SK-N-MC (cell line): ENCODE data around the genes FAM236A, PABPC1L2B, NEXMIF, ATP7A, PGK1 and TBX22.

- RRBS: no CpG with 5 or more reads among the region's 3 CpGs
Measured at GRCh38 chrX:72376707-72377441, 71.2 kb upstream of the CITED1 start.

- RRBS: no CpG with 5 or more reads among the region's 2 CpGs
Measured at GRCh38 chrX:72400101-72400891, 94.6 kb upstream of the CITED1 start.

GRCh38 chrX:72938151-72938513 lies at the start of gene FAM236A:
TSS of gene FAM236A (plus strand) at chrX:72938206.
- RRBS: no CpG with 5 or more reads among the region's 9 CpGs

GRCh38 chrX:73002712-73003165 lies at the start of gene PABPC1L2B:
TSS of gene PABPC1L2B (plus strand) at chrX:73002939.
- RRBS: no CpG with 5 or more reads among the region's 48 CpGs

- RRBS: no CpG with 5 or more reads among the region's 5 CpGs
Measured at GRCh38 chrX:74004008-74004926, 299.7 kb upstream of the ZCCHC13 start.

- RRBS: no CpG with 5 or more reads among the region's 11 CpGs
Measured at GRCh38 chrX:74076056-74077228, 227.5 kb upstream of the ZCCHC13 start.

- RRBS: 62% methylated on average over 4 of the region's 15 CpGs
Measured at GRCh38 chrX:74249522-74250801, 54.0 kb upstream of the ZCCHC13 start.

GRCh38 chrX:74281304-74281951 lies 22.6 kb upstream of the ZCCHC13 start:
- RRBS: no CpG with 5 or more reads among the region's 1 CpG

GRCh38 chrX:74743244-74744085 lies 129.0 kb upstream of the RLIM start:
- RRBS: no CpG with 5 or more reads among the region's 8 CpGs

GRCh38 chrX:74877393-74878248 lies 47.6 kb downstream of the NEXMIF start:
- RRBS: no CpG with 5 or more reads among the region's 19 CpGs

DNA sequence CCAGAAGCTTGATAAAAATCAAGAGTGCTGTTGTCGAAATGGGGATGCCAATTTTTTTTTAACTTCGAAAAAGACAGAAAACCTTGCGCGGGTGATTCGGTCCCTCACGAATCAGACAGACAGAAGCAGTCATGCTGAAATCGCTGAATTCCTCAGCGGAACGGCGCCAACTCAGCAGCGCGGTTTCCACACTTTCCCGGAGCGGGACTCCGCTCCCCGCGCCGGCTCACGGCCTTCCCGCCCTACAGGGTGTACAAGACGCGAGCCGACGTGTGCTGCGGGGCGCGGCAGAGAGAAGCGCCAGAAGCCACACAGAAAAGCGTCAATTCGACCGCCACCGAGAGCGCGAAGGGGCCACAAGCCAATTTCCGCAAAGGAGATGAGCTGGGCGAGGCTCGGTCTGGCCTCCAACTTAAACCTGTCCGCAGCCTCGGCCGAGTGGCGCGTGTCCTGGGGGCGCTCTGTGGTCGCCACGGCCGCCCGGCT lies 1.3 kb downstream of the NEXMIF start:
- RRBS: no CpG with 5 or more reads among the region's 47 CpGs

- RRBS: 55% methylated on average over 6 of the region's 53 CpGs
Measured at GRCh38 chrX:74925181-74926245, at the start of gene NEXMIF. TSS of gene NEXMIF (minus strand) at chrX:74925452.

- RRBS: no CpG with 5 or more reads among the region's 14 CpGs
Measured at GRCh38 chrX:75740682-75741407, 44.2 kb downstream of the MAGEE2 start.

GRCh38 chrX:76177541-76177877 lies 4.6 kb downstream of the PBDC1 start:
- RRBS: no CpG with 5 or more reads among the region's 2 CpGs

DNA sequence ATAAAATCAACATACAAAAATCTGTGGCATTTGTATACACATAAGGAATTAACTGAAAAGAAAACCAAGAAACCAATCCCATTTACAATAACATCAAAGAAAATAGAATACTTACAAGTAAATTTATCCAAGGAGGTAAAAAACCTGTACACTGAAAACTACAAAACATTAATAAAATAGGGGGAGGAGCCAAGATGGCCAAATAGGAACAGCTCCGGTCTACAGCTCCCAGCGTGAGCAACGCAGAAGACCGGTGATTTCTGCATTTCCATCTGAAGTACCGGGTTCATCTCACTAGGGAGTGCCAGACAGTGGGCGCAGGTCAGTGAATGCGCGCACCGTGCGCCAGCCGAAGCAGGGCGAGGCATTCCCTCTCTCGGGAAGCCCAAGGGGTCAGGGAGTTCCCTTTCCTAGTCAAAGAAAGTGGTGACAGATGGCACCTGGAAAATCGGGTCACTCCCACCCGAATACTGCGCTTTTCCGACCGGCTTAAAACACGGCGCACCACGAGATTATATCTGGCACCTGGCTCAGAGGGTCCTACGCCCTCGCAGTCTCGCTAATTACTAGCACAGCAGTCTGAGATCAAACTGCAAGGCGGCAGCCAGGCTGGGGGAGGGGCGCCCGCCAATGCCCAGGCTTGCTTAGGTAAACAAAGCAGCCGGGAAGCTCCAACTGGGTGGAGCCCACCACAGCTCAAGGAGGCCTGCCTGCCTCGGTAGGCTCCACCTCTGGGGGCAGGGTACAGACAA lies 401.0 kb upstream of the FGF16 start:
- RRBS: no CpG with 5 or more reads among the region's 29 CpGs

GRCh38 chrX:77910284-77911155 lies at the start of gene ATP7A:
TSS of gene ATP7A (plus strand) at chrX:77910693.
- RRBS: 26% methylated on average over 5 of the region's 38 CpGs

- RRBS: 26% methylated on average over 10 of the region's 34 CpGs
Measured at GRCh38 chrX:78104128-78104531, at the start of gene PGK1. TSS of gene PGK1 (plus strand) at chrX:78104248.

DNA sequence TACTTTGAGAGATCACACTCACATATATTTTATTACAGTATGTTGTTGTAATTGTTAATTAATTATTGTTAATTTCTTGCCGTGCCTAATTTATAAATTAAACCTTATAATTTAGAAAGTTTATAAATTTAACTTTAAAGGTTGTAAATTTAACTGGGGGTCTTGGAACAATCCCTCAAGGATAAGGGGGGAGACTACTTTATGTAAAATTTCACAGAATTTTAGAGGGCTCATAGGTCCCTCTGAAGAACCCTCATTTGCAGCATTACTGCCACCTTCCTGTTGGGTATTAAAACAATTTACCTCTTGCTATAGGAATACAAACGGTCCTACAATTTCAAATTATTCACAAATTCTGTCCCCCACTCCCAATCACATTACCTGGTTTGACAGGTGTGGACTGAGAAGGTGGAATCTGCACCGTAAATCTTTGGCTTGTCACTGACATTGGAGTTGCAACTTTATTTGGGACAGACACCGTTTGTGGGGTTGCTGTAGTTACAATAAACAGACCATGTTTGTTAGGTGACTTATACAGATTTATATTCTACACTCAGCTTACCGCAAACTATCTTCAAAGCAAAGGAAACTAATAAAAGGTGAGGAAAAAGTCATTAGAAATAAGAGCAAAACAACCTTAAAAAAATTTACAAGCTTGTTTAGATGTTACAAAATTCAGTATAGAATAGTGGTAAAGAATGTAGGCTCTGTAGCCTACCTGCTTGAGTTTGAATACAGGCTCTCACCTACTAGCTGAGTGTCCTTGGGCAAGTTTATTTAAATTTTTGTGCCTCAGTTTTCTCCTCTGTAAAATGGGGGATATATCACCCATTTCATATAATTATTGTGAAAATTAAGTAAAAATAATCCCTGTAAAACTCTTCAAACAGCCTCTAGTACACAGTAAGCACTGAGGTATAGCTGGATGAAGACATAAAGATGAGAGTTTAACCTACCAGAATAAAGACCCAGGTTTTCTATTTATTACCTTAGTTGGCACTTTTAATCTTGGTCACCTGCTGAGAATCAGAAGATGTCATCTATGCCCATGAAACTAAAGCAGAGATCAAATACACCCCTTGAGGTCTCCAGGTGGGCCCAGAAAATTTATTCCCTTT lies 6.1 kb downstream of the TAF9B start:
- RRBS: no CpG with 5 or more reads among the region's 5 CpGs

DNA sequence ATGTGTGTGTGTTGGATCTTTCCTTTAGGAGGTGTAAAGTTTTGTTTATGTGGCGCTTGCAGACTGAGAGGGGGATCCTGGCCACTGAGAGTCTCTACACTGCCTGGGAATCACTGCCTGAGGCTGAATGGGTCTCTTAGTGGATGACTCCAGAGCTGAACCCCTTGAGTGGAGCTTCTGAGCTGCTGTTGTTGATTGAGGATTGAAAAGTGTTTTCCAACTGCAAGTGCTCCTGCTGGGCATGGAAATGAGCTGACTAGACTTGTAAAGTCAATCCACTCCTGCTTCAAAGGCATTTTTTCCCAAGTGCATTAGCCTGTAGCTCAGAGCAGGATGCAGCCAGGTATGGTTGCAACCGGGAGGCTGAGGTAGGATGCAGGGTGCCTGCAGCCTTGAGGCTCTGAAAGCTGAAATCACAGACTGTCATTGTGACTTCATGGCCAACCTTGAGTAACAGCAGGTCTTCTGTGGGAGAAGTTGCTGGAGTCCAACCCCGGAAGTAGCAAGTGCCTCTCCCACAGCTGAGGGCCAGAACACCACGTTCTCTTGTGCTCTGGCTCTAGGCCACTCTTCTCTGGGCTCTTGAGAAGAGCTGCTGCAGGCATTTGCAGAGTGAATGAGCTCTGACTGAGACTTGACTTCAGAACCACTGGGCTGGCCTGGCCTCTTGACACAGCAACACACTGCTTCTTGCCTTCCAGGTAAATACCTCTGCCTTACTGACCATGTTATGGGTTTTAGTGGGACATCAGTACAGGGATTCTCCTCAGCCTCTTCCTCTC lies at the start of gene TBX22:
TSS of gene TBX22 (plus strand) at position 567 of the 782 bp plus-strand sequence.
- RRBS: no CpG with 5 or more reads among the region's 4 CpGs